ENCODE measurements around a stretch of chr3.

DNA sequence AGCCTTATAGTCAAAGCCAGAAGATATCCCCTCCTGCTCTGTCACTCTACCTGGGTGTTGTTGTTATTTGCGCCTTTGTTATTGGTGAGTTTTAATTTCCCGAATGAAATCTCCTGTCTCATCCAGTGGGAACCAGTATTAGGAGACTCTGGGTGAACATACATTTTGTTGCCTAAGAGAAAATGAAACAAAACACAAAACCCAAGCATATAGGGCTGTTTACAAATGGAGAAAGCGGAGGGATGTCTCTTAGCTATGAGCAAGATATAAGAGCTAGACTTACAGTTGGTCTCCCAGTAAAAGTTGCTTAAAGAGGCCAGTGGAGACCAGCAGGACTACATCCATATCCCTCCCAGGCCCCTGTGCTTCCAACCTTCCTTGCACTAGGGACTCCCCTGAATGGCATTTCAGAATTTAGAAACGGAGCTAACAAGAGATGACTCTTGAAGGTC is 2.8 kb downstream of the EOMES start:
- PRO-cap = no peak

GRCh38 chr3:27726346-27726545 is 4.1 kb upstream of the EOMES start:
- PRO-cap = no peak

DNA sequence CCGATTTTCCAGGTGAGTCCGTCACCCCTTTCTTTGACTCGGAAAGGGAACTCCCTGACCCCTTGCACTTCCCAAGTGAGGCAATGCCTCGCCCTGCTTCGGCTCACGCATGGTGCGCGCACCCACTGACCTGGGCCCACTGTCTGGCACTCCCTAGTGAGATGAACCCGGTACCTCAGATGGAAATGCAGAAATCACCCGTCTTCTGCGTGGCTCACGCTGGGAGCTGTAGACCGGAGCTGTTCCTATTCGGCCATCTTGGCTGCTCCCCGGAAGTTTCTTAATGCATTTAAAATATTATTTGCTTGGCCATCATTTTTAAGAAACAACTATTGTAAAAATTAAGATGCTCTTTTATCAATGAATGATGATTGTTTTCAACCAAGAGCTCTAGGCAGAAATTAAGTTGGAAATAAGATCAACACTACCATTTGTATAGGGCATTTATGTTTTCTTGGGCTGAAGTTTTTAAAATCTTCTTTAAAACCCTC is 99.6 kb upstream of the EOMES start:
- PRO-cap = unidirectional peak, minus-strand start at position 282 of the sequence

DNA sequence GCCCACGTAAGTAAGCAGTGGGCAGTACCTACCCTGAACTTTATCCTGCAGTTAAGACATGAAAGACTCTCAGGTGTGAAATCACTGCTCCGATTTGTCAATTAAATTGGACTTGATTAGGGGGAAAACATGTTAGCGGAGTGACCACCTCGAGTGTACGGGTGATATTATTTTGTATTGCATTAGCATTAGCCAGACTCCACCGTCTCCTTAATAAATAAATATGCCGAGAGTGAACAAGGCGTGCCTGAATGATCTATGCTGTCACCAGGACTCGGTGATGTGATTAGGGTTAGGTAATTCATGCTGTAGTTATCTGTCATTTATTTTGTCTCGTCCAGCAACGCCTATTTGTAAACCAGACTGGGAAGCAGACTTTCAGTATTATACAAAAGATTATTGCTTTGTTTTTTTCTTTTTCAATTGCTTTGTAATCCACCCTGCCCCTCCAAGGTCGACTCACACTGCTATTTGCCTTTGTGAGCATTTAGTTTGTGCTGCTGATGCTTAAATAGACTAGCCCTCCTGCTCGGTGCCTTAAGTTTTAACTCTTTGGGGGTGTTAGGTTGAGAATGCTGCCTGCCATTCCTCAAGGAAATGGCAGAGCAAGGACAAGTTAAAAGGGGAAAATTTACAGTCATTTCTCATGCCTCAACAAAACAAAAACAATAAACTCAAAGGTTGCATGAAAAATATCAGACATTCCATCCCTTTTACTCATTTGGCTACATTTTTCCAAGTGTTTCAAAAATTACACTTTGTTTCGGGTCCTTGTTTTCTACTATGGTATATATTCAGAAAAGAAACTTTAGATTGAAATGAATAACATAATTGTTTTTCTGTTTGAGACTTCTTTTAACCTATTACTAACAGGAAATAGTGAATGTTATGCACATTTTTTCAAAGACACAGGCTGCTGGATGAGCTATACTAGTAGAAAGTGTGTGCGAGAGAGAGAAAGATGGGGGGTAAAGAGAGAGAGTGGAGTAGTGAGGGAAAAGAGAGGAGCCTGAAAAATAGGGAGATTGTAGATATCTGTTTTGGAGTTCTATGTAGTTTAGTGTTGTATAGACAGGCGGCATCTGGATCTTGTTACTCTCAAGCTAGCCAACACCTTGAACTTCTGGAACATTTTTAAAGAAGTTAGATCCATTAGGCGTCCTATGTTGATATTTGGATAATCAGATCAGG is 2.0 kb downstream of the RBMS3 start:
- PRO-cap = no peak

GRCh38 chr3:29335254-29336310 is 54.7 kb downstream of the RBMS3 start:
- PRO-cap = no peak

GRCh38 chr3:29372862-29374093 is 92.4 kb downstream of the RBMS3 start:
- PRO-cap = no peak

- PRO-cap = no peak
Measured at GRCh38 chr3:29693800-29694331, 413.0 kb downstream of the RBMS3 start.

GRCh38 chr3:29739650-29740194 is 458.9 kb downstream of the RBMS3 start:
- PRO-cap = no peak

DNA sequence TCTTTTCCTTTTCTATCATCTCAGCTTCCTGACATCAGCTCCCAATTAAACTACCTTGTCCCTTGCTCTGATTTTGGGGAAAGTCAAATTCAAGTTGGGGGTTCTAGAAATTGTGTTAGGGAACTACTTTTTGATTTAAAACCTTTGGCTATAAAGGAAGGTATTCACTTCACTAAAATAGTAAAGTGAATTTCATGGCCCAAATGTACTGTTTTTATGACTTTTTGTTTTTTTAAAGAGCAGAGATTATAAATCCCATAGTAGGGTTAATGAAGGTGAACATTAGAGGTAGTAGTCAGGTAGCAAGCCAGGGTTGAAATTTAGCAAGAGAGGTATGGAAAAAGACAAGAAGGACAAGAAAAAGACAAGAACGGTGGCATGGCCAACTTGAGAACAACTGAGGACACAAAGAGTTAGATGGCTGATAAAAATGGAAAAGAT is 488.0 kb downstream of the RBMS3 start:
- PRO-cap = no peak

GRCh38 chr3:30612548-30613588 is 6.5 kb downstream of the TGFBR2 start:
- PRO-cap = no peak

GRCh38 chr3:30637383-30637680 is 30.9 kb downstream of the TGFBR2 start:
- PRO-cap = no peak

- PRO-cap = no peak
Measured at GRCh38 chr3:30644577-30645666, 38.5 kb downstream of the TGFBR2 start.

GRCh38 chr3:30656548-30657149 is 50.2 kb downstream of the TGFBR2 start:
- PRO-cap = no peak

DNA sequence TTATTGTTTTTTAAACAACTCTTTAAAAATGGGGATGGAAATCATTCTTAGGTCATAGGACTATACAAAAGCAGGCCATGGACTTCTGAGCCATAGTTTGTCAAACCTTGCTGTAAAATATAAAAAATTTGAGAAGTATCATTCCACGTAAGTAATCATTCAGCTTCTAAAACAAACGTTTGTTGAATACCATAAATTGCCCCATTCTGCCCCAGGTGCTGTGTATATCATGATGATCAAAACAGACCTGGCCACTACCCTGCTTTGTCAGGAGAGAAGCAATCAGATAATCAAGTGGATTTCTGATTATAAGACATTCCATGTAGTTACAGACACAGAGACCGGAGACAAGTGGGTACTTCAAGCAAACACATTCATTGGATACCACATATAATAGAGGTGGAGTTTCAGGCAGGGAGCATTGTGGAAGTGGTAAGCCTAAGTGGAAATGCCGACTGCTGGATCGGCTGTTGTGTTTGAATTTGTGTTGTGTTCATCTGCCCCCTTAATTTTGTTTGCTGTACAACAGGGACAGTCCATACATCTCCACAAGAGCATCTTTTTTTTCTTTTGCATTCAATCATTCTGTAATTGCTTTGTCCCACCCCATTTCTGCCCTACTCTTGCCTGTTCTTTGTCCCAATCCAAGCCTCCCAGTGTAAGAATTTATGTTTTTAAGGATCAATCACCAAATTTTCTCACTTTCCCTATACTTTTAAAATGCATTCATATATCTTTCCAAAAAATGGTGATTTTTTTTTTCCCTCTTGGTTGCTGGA is 61.8 kb downstream of the TGFBR2 start:
- PRO-cap = no peak

DNA sequence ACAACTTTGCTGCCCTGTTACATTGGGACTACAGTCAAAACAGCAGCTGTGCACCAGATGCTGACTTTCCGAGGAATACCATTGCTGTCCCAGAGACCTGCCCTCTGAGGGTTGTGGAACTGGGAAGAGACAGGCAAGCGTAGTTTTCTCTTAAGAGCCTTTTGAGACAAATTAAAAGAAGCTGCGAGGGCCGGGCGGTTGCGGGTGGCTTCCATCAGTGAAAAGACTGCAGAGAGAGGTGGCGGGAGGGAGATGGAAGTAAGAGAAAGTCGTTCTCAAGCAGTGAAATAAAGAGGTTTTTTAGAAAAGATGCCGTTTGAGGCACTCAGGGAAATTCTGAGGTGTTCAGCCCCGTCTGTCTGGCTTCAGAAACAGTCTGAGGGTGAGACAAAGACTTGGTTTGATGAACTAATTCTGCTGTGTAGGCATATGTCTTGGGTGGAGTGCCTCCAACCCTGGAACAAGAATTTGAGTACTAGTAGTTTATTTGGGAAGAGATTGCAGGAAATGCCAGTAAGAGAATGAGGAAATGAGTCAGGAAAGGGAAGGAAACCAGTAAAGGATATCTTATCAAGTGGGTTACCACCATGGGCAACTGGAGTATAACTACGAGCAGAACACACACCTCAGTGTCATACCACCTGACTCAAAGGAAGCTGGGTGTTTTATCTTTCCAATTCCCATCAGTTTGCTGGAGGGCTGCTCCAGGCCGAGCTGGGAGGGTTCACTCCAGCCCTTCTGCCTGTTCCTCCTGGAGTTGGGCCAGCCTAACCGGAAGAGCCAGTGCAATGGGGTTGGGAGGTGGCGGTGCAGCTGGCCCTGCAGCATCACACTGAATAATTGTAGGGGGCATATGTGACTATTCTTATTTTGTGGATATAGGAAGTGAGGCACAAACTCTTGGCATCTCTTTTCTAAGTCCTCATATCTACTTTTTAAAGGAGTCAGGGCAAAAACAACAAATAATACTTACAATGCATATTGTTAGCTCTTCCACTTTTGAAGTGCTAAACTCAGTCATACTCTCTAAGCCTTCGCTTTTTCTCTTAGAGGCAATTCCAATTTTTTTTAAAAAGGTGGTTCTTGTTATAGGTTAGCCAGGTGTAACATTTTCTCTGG is 75.3 kb downstream of the TGFBR2 start:
- PRO-cap = no peak

GRCh38 chr3:31533503-31533930 is 792 bp downstream of the STT3B start:
- PRO-cap = bidirectional peak, plus-strand start at chr3:31533557, minus-strand start at chr3:31533397; unidirectional peak, minus-strand start at chr3:31533660; unidirectional peak, minus-strand start at chr3:31533719

DNA sequence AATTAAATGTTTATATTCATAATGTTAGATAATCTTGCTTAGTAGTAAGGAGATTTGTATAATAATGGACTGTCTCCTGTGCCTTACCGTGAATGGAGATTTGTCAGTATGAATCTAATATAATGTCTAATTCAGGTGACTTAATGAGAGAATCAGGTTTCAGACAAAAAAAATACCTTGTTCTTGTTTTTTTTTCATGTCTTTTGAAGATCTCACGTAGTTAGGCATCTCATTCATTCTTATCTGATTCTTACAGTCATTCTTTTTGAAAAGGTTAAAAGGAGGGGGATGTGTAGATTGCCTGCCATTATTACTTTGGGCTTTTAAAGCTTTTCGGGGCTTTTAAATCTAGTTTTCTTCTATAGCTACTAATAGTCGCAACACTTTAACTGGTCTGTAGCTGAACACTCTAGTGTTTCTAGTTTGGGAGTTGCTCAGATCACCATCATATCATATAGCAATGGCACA is 3.2 kb downstream of the STT3B start:
- PRO-cap = no peak

DNA sequence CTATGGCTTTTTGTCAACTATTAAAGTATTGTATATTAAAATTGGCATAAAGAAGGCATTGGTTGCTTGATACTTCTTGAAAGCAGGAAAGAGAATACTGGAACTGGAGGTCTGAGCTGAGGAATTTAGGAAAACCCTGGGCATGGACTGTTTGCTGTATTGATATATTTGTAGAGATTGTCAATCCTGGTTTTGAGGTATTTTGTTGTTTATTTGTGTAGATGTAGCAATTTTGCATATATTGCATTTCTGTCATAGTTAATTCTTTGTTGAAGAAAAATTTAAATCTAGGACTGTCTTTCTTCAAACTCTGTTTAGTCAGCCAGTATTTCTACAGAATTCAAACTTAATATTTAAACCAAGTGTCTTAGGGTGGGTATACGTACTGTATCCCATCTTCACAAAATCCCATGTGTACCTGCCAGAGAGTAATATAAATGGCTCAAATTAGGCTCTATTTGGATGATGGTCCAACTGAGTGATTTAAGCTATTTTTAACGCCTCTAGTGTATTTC is 9.5 kb downstream of the STT3B start:
- PRO-cap = no peak

DNA sequence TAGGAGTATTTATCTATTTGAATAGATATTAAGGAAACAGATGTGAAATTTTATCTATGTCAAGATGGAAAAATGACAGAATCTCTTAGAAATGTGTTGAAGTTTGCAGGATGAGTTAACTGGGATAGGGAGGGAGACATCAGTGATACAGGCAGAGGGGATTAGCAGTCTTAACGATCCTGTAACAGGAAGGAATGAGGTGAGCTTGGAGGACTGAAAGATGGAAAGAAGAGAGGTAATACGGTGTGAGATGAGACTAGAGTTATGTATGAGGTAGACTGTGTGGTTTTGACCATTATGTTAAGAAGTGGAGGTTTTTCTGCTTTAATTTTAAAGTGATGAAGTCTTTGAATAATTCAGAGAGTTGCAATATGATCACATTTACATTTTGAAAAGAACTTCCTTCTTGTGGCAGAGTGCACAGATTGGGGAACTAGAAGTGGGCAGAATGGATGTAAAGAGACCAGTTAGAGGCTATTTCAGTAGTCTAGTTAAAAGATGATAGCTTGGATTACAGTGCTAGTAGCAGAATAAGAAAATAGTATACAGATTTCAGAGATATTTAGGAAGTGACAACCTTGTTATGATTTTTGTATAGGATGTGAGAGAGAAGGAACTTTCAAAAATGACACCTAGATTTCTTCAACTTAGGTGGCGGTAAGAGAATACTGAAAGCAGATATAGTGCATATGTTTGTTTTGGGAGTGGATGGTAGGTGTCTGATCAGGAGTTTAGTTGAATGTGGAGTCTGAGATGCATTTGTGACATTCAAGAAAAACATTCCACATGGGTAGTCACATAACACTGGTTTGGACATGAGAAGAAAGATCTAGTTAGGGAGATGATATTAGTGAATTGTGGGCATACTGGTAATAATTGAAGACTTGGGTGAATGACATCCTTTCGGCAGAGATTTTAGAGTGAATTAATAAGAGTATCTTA is 40.5 kb downstream of the STT3B start:
- PRO-cap = no peak

DNA sequence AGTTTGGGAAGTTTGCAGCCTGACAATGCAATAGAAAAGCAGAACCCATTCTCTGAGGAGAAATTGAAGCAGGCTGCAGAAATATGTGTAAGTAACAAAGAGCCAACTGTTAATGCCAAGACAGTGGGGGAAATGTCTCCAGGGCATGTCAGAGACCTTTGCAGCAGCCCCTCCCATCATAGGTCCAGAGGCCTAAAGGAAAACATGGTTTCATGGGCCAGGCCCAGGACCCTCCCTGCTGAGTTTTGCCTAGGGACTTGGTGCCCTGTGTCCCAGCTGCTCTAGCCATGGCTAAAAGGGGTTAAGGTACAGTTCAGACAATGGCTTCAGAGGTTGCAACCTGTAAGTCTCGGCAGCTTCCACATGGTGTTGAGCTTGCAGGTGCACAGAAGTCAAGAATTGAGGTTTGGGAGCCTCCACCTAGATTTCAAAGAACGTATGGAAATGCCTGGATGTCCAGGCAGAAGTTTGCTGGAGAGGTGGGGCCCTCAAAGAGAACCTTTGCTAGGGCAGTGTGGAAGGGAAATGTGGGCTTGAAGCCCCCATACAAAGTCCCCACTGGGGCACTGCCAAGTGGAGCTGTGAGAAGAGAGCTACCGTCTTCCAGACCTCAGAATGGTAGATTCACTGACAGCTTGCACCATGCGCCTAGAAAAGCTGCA is 73.6 kb downstream of the STT3B start:
- PRO-cap = no peak